Right ventricle myocardium (tissue), 1 donor: ENCODE data around the genes ZNHIT3 and GGNBP2.

DNA sequence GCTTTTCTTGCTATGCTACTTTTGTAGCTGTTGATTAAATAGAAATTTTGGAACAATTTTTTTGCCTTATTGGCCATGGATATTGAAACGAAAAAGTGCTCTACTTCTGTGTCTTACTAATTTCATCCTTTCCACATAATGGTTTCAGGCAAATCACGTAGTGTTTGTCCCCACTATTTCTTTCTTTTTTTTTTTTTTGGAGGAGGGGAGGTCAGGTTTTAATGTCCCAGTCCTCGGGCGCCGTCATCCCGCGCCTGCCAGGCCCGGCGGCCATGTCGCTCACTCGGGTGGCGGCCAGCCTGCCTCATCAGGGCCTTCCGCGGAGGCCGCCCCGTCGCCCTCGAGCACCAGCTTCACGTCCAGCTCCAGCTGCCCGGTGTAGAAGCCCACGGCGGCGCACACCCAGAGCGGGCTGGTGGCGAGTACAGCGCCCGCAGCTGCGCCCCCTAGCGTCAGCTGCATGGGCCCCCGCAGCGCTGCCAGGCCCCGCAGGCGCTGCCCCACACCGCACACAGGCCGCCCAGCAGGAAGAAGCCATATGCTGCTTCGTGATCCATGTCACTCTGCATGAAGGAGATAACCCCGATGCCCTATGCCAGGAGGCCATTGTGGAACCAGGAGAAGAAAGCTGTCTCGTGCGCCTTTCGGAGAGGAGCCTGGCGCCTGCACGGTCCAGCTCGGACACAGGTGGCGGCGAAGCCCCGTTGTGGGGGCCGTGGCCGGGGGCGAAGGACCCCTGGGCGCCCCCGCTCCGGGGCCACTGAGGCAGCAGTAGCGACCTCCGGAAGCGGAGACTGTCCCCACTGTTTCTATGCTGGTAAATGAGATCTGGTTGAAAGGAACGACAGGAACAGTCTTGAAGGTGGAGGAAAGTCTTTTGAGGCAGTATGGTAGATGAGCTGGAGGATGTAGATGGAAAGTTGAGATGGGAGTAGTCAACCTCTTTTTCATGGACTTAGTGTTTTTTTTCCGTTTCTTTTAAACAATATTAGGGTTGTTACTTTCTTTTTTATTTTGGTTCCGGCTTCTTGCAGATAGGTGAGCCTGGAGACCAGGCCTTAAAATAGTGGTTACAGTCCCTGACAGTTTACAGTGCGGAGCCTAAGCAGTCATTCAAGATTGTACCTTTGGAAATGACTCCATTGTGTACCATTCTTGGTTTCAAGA, 9.6 kb downstream of the AP2B1 start:
- PRO-cap, 2 experiments = no peak in any of the 2 experiments

- PRO-cap, 2 experiments = no peak in any of the 2 experiments
These were observed 759 bp downstream of the RASL10B start for GRCh38 chr17:35732116-35732679.

DNA sequence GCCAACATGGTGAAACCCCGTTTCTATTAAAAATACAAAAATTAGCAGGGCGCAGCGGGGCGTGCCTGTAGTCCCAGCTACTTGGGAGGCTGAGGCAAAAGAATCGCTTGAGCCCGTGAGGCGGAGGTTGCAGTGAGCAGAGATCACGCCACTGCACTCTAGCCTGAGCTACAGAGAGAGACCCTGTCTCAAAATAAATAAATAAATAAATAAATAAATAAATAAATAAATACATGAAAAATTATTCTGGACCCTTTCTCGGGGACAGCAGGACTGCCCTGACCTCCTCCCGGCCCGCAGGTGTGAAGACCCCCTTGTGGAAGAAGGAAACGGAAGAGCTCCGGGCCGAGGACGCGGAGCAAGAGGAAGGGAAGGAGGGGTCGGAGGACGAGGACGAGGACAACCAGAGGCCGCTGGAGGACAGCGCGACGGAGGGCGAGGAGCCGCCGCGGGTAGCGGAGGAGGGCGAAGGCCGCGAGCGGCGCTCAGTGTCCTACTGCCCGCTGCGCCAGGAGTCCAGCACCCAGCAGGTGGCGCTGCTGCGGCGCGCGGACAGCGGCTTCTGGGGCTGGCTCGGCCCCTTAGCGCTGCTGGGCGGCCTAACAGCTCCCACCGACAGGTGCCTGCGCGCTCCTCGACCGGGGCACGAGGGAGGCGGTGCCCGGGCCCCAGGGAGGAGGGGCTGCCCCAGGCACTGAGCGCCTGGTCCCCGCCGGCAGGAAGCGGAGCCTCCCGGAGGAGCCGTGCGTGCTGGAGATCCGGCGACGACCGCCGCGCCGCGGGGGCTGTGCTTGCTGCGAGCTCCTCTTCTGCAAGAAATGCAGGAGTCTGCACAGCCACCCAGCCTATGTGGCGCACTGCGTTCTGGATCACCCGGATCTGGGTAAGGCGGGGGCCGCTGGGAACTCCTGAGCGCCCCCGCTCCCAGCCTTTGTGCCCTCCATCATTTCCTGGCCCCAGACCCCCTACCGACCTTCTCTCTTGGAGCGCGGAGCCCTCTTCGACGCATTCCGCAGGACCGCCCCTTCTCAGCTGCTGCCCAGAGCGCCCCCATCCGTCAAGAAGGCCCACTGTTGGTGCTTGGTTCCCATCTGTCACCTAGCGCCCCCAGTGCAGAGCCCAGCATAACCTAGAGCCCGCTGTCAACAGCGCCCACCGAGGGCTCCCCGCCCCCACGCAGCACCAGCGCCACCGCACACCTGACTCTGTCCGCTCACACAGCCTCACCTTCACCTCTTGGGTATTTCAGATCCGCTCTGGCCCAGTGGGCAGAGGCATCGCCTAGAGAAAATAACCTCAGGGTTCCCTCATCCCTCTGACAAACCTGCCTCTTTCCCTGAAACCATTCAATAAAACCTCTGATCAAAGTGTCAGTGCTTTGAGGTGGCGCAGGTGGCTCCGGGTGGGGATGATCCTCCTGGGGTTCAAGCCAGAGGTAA, 3.5 kb downstream of the C17orf50 start:
- PRO-cap, 2 experiments = no peak in any of the 2 experiments

- PRO-cap, 2 experiments = no peak in any of the 2 experiments
These were observed 10.6 kb downstream of the TAF15 start for GRCh38 chr17:35819658-35820440.

DNA sequence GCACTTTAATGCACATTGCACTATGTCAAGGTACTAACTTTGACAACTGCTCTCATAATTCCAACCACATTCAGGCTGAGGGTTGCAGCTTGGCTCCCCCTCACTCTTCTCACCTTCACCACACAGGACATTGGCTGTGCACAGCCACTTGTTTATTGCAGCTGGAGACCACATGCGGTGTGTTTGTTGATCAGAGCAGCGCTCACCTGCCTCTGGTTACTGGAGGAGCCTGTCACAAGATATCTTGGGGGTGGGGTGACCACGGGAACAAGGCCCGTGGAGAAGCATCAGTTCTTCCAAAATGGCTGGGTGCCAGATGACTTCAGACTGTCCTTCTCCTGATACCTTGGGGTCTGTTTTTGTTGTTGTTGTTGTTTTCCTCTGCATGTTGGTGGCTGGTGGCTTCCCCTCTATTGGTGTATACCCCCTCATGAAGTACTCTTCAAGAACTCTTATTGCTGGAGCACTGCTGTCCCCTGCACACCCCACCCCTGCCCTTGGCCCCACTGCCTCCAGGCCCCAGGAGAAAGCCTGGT, 10.7 kb upstream of the CCL5 start:
- PRO-cap, 2 experiments = no peak in any of the 2 experiments

DNA sequence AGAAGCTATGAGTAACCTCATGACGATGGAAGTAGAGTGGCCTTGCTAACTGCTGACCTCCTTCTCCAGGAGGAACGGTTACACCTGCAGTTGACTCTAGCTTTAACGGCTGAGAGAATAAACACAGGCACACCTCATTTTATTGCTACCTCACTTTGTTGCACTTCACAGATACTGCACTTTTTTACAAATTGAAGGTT, 25.0 kb downstream of the CCL4 start:
- PRO-cap, 2 experiments = no peak in any of the 2 experiments

- PRO-cap, 2 experiments = no peak in any of the 2 experiments
These were observed 8.7 kb downstream of the CCL3L3 start for GRCh38 chr17:36187814-36188377.

DNA sequence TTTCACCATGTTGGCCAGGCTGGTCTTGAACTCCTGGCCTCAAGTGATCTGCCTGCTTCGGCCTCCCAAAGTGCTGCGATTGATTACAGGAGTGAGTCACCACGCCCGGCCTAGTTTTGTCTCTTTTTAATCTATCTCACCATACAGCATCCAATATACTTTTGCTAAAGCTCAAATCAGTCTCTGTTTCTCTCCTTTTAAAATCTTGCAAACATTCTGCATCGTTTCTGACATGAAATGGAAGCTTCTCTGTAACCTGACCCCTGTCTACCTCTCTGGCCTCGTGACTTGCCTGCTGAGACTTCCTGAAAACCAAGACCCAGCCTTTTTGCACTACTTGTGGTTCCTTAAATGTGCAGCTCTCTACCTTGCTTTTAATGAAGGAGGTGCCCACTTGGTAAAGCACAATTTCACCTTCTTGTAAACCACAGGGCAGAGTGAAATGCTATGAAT, 5.9 kb upstream of the CCL3L3 start:
- PRO-cap, 2 experiments = no peak in any of the 2 experiments

DNA sequence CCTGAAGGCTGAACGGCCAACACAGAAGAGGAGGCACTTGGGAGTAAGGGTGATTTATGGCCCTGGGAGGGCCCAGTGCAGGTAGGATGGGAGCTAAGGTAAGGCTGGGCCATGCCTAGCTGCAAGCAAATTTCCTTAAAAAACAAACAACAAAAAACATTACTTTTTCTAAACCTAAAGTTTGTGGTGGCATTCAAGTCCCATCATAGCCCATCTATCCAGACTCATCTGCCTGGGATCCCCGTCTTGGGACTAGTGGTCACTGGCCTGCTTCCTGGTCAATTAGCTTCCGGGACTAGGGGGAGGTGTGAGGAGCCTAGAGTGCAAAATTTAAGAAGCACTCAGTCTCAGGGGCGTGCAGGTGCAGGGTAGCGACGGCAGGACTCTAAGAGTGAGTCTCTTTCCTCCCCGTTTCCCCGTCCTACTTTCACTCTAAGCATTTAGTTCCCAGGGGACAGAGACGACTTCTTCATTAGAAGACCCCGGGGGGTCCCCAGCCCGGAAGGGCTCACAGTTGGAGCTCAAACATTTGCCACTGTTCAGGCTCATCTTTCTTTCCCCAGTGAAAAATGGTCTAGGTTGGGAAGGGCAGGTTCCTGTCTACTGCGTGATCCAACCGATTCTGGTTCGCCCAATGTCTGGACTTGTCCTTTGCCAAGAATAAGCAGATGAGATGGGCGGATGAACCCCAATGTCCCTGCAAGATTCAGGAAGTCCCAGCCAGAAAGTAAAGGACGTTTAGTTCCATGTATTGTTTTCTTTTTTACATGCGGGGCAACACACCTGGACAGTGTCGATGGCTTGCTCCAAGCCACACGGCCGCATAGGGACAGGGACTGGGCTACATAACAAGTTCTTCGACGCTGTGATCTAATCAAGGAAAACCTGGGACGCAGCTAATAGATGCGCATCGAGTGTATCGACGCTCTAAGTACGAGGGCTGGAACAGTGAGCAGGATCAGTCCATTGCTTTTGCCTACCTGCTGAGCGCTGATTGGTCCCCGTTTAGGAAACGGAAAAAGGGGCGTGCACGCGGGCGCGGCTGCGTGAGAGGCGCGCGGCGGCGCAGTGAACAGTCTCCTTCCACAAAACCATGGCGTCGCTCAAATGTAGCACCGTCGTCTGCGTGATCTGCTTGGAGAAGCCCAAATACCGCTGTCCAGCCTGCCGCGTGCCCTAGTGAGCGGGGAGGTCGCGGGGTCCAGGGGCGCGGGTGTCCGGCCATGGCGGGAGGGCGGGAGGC, at the start of gene ZNHIT3:
Gene ZNHIT3 (plus strand): TSS at position 1,075 of the 1,243 bp plus-strand sequence.
- PRO-cap, 2 experiments = peak in 2 of 2 experiments; most common plus-strand start position 1,075 of the sequence (in 2); most common minus-strand start position 872 of the sequence (in 2)

DNA sequence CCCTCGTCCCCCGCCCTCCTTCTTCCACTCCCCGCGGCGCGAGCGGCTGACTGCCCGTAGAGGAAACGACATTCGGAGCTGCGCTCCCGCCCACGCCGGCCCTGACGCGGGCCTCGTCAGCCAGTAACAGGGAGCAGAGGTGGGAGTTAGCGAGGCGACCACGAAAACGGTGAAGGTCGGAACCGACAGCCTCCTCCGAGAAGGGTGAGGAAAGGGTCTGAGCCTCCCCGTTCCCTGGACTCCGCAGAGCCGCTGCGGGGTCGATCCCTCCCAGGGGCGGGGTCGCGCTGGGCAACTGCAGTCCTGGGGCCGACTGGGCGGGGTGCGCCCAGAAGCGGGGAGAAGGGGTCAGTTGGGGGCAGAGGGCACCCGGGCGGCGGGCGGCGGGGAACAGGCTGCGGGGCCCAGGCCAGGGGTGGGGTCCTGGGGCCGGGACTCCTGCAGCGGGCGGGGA, at the start of gene GGNBP2:
Gene GGNBP2 (plus strand): TSS at position 26 of the 454 bp plus-strand sequence.
- PRO-cap, 2 experiments = peak in 2 of 2 experiments; most common plus-strand start position 27 of the sequence (in 2); most common minus-strand start position 256 of the sequence (in 1)

DNA sequence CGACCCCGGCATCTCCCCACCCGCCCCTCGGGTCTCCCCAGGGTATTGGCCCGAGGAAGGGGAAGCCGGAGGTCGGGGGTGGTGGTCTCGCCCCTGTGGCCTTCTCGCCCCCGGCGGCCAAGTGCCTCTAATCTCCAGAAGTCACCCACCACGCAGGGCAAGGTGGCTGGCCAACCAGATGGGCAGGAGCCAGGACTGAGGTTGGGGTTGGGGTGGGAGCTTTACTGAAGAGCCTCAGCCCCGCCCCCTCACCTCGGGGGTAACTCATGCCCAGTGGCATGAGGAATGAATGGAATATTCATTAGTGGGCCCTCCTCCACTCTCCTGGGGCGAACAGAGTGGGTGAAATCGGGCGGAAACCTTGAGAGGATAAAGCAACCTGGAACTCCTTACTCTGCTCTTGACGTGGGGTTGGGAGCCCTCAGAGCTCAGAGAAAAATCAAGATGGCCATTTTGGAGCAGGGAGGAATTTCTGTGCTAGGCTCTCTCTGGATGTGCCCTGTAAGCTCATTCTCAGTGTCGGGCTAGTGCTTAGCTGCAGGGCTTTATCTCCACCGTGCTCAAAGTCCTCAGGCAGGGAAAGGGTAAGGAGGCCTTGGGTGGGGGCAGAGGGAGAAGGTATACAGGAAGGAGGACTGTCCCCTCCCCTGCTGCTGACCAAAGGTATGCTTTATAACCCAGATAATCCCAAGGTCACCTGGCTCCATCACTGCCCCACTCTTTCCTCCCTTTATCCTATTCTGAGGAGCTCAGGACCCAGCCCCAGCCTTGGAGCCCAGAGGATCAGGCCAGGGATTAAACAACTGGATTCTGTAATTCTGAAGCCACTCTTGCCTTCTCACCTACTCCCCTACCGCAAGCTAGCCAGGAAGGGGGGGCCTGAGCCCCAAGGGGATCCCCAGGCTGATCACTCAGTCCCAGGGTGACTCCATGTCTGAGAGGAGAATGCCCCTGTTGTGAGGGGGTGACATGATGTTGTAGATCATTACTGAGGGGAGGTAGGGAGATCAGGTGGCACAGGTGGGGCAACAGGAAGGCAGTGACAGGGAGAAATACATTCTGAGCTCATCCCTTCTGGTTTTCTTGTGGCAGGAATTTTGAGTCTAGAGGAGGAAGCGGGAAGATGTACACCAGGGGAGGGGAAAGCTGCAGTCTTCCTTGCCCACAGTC, 1.1 kb downstream of the DHRS11 start:
- PRO-cap, 2 experiments = no peak in any of the 2 experiments

- PRO-cap, 2 experiments = no peak in any of the 2 experiments
These were observed 3.1 kb downstream of the DHRS11 start for GRCh38 chr17:36594481-36595382.

GRCh38 chr17:36952820-36953549, 4.2 kb downstream of the AATF start:
- PRO-cap, 2 experiments = no peak in any of the 2 experiments

- PRO-cap, 2 experiments = no peak in any of the 2 experiments
These were observed 198.1 kb downstream of the AATF start for GRCh38 chr17:37146783-37147288.

DNA sequence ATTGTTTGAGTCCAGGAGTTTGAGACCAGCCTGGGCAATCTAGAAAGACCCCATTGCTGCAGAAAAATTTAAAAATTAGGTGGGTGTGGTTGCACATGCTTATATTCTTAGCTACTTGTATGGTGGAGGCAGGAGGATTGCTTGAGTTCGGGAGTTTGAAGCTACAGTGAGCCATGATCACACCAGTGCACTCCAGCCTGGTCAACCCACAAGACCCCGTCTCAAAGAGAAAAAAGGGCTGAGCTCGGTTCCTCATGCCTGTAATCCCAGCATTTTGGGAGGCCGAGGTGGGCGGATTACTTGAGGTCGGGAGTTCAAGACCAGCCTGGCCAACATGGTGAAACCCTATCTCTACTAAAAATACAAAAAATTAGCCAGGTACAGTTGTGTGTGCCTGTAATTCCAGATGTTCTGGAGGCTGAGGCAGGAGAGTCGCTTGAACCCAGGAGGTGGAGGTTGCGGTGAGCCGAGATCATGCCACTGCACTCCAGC, 26.8 kb downstream of the TADA2A start:
- PRO-cap, 2 experiments = no peak in any of the 2 experiments

DNA sequence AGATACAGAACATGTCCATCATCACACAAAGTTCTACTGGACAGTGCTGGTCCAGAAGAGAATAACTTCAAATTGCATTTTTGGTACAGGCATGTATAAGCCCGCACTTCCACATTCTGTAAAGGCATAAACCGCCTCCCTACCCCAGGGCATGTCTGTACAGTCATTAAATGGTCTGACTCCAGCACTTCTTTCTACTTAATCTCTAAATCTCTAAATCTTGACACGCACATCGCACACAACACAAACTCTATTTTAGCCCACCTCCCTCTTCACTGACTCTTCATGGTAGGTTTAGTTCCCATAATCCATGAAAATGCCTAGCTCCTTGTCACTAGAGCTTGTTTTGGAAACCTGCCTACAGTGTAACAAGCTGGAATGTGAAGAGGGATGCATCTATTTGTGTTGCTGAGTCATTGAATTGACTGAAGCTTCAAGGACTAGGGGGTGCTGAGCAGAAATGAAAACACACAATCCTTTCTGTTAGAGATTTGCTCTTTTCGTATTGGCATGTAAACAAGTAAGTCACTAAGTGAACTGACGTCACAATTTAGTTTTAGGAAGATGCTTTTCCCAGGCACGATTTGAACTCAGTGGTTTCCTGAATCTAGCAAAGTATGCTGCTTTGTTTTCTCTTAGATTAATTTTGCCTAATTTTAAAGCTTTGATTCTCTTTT, 1.6 kb upstream of the DUSP14 start:
- PRO-cap, 2 experiments = peak in 2 of 2 experiments; most common plus-strand start position 436 of the sequence (in 2)

GRCh38 chr17:37587495-37588162, 21.6 kb downstream of the SYNRG start:
- PRO-cap, 2 experiments = no peak in any of the 2 experiments

DNA sequence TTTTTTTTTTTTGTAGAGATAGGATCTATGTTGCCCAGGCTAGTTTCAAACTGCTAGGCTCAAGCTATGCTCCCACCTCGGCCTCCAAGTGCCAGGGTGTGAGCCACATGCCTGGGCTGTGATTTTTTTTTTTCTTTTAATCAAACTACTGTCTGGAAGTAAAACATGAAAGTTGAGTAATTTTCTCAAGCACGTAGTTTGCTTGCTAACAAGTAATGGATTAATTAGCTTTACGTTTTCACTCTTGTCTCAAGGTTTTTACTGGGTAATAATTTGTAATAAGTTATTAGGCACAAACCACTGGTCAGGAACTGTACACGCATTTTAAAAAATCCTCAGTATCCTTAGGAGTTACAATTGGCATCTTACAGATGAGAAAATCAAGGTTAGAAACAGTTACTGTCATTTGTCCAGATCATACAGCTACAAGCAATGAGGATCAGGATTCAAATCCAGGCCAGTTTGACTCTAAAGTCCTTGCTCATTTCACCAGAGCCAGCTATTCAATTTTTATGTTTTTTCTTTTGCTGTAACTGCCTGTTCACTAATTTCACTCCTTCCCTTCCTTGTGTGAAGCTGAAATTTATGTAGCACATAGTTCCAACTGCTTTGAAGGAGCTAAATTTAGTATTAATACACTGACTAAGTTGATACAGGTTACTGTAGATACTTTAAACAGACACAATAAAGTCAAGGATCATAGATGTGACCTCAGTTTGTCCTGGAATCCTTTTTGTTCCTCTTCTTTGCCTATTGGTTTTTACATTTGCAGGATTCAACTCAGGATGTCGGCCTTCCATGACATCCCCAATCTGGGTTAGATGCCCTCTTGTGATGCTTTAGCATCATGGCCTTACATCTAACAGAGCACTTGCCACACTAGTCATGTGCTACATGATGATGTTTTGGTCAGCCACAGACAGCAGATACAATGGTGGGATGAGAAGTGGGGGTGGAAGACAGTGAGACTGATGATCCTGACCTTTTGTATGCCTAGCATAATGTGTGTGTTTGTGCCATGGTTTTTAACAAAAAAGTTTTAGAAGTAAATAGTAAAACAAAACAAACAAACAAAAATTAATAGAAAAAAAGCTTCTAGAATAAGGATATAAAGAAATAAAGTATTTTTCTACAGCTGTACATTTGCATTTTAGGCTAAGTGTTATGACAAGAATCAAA, 1.5 kb upstream of the SYNRG start:
- PRO-cap, 2 experiments = no peak in any of the 2 experiments

DNA sequence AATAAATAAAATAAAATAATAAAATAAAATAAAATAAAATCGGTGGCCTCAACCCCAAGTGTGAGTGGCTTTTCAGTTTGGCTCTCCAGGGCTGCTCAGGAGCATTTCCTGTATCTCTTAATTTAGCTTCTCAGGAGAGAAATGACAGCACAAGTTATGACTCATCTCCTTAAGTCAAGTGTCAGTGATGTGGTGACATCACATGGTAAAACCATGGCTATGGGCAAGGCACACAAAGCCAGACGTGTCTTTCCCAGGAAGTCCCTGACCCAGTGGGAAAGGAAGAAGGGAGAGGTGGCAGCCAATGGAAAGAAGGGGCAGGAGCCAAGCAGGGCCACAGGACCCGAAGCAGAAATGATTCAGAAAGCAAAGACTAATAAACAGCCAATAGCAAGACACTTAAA, 75.1 kb upstream of the TBC1D3K start:
- PRO-cap, 2 experiments = no peak in any of the 2 experiments

- PRO-cap, 2 experiments = no peak in any of the 2 experiments
These were observed 39.7 kb upstream of the TBC1D3K start for GRCh38 chr17:37884438-37884927.